ENCODE measurements around the gene JARID2.

DNA sequence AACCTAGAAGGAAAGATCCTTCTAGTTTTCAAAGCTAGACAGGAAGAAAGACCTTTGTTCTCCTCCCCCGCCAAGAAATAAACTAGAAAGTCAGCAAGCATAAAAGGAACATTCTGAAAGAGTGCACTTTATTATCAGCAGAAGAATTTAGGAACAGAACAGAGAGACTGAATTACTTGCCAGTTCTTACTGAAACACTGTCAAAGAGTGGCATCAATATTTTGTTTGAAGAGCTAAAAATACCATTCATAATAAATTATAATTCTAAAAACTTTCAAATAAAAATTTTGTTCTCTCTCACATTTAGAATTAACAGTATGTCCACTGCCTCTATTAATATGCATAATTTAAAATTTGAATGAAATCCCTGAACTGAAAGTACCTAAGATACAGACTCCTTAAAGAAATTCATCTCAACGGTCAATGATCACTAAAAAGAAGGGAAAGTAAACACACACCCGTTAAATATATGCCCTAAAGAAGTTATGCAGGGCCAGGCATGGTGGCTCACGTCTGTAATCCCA, 21.2 kb downstream of the RANBP9 start:
- RRBS, 2 experiments, result no CpG with 5 or more reads among the region's 4 CpGs

DNA sequence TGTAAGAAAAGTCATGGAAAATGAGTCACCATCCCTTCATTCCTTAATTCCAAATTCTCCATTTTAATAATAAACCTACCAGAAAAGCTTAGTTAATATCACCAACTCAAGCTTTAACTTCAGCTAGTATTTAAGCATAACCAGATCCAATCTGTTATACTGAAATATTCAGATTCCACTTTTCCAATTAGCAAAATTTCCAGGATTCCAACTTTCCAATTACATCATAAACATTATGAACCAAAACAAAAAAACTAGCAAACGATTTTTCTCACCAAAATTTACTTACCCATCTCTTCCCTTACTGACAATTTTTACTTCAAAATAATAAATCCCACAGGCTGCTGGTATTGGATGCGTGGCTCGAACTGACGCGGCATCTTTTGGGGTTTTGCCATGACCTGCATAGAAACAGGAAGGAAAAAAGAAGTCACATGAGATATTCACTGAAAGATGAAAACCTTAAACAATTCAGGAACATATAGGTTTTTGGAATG, 15.1 kb downstream of the RANBP9 start:
- RRBS, 2 experiments, result no CpG with 5 or more reads among the region's 5 CpGs

GRCh38 chr6:13793790-13794546, 20.4 kb downstream of the MCUR1 start:
- RRBS, 2 experiments, result no CpG with 5 or more reads among the region's 9 CpGs

- RRBS, 2 experiments, result no CpG with 5 or more reads among the region's 8 CpGs
Observed at GRCh38 chr6:14121728-14122812, 4.5 kb downstream of the CD83 start.

- RRBS, 2 experiments, result no CpG with 5 or more reads among the region's 6 CpGs
Observed at GRCh38 chr6:14153915-14154572, 36.5 kb downstream of the CD83 start.

DNA sequence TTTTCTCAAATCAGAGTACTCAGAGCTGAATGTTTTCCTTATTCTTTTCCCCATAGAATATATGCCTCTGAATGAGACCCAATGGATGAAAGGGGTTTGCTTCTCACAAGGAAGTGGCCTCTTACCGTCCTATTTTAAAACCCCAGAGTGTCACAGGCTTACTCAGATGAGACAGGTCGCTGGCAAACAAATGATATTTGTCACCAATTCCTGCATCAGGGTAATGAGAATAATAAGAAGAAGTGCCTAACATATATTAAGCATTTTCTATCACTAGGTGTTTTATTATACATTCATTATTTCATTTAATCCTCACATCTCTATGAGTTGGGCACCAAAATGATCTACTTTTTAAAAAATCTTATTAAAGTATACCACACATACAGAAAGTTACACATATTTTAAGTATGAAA, 538.7 kb downstream of the CD83 start:
- RRBS, 2 experiments, result no CpG with 5 or more reads among the region's 2 CpGs

DNA sequence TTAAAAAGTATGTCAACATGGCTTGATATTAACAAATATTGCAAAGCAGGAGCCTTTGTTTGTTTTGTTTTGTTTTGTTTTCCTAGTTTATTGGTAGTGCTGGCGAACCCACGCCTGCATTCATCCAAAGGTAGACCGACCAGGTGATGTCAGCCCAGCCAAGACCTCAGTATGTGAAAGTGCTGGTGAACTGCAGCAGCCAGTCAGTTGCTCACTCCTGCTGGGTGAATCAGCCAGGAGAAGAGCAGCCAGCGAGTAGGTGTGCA, 487.2 kb upstream of the JARID2 start:
- RRBS, 2 experiments, result no CpG with 5 or more reads among the region's 4 CpGs

DNA sequence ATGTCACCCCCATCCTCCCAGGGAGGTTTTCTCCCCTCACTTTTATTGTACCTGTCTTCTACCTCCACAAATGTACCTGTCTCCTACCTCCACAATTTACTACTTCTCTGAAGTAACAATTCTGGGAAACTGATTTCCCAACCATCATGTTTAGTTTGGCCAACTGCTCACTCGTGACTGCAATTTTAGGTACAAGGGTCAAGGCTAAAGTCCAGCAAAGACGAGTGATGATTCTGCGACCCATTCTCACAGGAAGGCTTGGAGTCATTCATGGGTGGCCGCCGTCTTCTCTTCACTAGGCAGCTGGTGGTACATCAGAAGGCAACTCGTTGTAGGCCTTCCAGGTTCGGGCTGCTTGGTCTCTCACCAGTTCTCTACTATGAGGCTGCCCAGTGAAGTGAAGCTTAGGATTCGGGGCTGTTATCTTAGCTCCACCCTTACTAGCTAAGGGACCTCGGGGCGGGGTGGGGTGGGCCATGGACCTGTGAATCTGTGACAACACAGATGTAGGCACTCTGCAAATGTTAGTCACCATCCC, 483.7 kb upstream of the JARID2 start:
- RRBS, 2 experiments, result no CpG with 5 or more reads among the region's 10 CpGs

DNA sequence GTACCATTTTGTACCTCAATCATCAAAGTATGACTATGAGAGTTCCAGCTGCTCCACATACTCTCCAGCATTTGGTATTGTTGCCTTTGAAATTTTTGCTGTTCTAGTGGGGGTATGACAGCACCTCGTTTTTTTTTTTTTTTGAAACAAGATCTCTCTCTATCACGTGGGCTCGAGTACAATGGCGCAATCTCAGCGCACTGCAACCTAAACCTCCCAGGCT, 144.8 kb upstream of the JARID2 start:
- RRBS, 2 experiments, result no CpG with 5 or more reads among the region's 5 CpGs

- RRBS, 2 experiments, result no CpG with 5 or more reads among the region's 18 CpGs
Observed at GRCh38 chr6:15245263-15245447, 714 bp upstream of the JARID2 start.

DNA sequence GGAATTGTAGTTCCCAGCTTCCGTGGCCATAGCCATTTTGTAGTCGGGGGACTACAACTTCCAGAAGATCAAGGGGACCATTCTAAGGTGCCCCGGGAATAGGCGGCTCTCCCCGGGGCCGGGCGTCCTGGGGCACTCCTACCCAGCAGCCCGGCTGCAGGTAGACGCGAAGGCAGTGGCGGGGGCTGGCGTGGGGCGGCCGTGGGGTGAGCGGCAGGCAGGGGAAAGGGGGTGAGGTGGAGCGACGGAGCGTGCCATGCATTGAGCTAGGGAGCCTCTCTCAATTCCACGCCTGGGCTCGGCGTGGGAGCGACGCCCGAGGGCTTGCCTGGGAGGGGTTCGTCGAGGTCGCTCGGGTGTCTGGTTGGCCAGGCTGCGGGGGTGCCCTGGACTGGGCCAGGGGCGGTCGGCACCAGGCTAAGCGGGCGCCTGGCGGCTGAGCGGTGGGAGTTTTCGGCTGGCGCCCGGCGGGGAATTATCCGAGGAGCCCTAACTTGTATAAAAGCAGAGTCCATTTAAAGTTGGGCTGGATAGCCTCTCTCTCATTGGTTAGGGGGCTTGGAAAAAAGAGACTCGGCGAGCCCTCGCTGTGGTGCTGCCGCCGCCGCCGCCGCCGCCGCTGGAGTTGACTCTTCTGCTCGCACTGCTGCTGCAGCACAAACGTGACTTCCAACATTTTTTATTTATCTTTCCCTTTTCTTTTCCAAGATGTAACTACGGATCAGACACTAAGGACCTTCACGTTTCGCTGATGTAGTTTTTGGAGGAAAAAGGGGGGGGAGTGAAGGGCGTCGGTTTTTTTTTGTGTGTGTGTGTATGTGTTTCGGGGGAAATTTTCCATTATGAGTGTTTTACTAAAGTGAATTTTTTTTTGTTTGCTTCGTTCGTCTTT, at the start of gene JARID2:
Gene JARID2 (plus strand): TSS at position 622 of the 892 bp plus-strand sequence.
- RRBS, 2 experiments, result no CpG with 5 or more reads among the region's 60 CpGs

GRCh38 chr6:15291267-15291709, 45.4 kb downstream of the JARID2 start:
- RRBS, 2 experiments, result no CpG with 5 or more reads among the region's 6 CpGs

DNA sequence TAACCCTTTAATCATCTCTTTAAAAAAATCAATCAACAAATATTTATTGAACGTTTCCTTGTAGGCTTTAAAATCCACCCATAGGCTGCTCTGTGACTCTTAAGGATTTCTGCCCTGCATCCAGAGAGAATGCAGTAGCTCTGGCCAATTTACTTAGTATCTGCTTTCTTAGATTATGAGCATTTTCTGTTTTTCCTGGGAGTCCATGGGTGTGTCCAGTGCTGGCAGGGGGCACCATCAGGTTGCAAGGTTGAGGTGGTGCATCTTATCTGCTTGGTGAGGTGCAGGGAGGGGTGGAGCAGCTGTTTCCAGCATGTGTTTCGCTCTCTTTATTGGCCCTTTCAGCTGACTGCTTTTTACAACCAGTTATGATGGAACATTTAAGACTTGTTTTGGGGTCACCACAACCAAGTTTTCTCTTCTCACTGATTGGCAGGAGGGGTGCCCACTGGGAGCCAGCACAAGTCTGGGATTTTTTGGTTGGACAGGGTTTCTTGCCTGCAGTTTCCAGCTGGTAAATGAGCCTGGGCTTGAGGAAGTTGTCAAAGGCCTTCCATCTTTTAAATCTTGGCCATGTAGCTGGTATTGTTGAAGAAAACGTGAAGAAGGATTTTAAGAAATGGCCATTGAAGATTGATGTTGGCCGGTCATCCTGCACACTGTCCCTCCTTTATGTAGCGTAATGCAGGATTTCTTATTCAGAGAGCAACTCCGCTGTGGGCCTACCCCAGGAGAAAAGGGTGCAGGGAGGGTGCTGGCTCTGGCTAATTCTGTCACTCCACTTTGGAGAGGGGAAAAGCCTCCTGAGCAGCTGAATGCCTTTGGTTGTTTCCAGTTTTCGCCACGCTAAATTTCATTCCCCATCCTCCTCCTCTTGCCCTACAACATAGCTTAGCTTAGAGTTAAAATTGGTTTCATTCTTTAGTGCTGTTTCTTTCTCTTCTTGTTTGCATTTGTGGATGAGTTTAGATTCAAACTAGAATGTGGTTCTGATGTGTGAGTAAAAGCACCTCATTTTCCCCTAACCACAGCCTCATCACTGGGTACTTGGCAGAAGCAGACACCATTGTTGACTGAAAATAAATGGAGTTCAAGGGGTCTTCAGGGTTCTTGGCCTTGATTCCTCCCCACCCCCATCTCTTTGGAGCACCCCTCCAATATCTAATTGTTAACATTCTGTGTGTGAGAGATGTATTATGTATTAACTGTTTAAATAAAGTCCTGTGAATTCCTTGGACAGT, 59.2 kb downstream of the JARID2 start:
- RRBS, 2 experiments, result no CpG with 5 or more reads among the region's 8 CpGs

GRCh38 chr6:15313149-15313793, 67.4 kb downstream of the JARID2 start:
- RRBS, 2 experiments, result no CpG with 5 or more reads among the region's 6 CpGs

DNA sequence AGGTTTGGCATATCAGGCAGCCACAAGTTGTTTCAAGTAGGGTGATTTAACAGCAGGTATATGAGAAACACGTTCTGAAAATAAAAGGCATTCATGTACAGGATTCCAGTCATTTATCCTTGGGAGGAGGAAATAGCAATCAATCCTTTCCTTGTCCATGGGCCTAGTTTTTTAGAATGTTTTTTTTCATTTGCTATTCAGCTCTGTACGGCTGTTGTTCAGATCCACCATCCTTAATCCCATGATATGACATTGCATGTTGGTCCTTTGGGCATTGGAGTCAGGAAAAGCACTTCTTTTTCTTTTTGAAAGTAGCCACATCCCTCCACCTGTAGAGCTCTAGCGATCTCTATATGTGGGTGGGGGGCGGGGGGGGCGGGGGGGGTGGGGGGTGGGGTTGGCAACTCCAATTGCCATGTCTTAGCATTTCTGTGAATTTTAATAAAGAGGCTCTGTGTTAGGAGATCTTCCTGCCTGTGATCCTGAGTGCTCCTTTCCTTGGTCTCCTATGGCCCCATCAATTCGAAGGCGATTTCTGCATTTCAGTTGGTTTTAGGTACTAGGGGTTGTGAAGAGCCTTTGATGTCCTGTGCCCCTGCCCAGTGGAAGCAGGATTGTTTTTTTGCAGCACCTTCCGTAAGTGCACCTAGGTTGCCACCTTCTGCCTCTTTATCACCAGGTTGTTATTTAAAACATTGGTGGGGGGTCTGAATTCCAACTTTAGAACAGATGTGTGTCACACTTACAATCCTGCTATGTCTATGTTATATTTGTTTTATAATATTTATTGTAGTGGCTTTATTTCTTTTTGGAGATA, 120.5 kb downstream of the JARID2 start:
- RRBS, 2 experiments, result no CpG with 5 or more reads among the region's 8 CpGs

GRCh38 chr6:15398061-15399423, 152.7 kb downstream of the JARID2 start:
- RRBS, 2 experiments, result no CpG with 5 or more reads among the region's 13 CpGs

DNA sequence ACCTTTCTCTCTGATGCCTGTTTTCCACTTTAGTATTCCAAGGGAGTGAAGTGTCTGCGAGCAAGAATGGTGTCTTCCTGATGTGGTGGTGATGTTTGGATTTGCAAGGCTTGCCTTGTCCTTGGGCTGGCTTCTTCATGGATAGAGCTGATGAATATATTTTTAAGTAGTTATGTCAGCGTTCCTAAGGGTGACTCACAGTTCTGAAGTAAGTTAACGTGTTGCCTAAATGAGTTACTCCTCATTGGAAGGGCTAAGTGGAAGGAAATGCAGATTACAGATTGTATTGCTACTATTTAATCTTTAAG, 197.2 kb downstream of the JARID2 start:
- RRBS, 2 experiments, result no CpG with 5 or more reads among the region's 3 CpGs

- RRBS, 2 experiments, result no CpG with 5 or more reads among the region's 7 CpGs
Observed at GRCh38 chr6:15500475-15500753, 162.4 kb downstream of the DTNBP1 start.

DNA sequence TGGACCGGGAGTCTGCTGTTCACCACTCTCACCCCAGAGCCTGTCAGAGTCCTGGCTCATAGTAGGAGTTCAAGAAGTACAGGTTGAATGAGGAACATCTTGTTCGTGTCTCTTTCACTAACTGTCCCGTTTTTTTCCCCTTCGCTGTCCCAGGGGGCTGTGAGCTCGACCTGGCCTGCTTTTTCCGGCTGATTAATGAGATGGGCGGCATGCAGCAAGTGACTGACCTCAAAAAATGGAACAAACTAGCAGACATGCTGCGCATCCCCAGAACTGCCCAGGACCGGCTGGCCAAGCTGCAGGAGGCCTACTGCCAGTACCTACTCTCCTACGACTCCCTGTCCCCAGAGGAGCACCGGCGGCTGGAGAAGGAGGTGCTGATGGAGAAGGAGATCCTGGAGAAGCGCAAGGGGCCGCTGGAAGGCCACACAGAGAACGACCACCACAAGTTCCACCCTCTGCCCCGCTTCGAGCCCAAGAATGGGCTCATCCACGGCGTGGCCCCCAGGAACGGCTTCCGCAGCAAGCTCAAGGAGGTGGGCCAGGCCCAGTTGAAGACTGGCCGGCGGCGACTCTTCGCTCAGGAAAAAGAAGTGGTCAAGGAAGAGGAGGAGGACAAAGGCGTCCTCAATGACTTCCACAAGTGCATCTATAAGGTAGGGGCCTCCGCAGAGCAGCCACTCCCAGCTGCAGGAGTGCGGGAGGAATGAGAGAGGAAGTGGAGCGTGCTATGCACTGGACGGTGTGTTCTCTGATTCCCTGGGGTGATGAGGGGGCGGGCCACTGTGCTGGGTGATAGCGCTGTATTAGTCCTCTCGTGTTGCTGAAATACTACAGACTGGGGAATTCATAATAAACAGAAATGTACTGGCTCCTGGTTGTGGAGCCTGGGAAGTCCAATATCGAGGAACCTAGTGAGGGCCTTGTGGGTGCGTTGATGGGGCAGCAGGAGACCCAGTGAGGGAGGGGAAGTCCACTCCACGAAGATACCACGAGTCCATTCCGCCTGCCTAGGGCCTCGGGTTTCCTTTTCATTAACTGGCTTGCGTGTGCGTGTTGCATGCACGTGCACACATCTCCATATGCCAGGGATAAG, 161.7 kb downstream of the DTNBP1 start:
- RRBS, 2 experiments, result 86 to 95% methylated on average over 6 of the region's 42 CpGs

- RRBS, 2 experiments, result 60 to 79% methylated on average over 7 to 8 of the region's 19 CpGs
Observed at GRCh38 chr6:15511592-15512388, 151.0 kb downstream of the DTNBP1 start.

All from Panc1 (cell line).